Mononuclear cell (primary cell): ENCODE results near the genes SLC38A4, ANP32D, C12orf54 and ADCY6.

DNA sequence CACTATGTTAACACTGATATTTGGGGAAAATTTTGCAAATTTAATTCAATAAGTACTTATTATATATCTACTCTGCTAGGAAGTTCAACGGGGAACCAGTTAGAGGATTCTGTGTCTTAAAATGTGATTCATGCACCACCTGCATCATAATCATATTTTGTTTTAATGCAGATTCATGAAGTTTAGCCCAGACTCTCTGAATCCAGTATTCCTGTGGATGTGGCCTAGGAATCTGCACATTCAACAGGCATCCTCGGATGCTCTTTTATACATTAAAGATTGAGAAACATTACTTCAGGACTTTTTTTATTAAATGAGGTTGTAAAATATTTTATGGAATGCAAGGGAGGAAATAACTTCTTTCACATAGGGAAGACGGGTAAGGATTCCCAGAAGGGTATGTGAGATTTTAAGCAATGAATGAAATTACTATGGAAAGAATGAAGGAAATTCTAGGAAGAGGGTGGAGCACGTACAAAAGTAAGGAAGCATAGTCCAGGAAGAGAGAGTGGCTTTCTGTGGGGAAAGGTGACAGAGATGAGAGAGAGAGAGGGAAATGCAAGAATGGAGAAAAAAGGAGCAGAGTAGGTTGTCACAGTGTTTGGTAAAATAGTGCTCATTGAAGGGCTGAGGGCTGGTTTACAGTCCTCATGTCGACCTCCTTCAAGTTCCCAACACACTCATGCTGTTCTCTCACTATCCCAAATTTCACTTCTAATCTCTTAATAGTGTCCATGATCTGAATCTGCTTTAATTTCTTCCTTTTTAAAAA is 138.6 kb downstream of the SLC38A4 start:
- RRBS = no CpG with 5 or more reads among the region's 5 CpGs

DNA sequence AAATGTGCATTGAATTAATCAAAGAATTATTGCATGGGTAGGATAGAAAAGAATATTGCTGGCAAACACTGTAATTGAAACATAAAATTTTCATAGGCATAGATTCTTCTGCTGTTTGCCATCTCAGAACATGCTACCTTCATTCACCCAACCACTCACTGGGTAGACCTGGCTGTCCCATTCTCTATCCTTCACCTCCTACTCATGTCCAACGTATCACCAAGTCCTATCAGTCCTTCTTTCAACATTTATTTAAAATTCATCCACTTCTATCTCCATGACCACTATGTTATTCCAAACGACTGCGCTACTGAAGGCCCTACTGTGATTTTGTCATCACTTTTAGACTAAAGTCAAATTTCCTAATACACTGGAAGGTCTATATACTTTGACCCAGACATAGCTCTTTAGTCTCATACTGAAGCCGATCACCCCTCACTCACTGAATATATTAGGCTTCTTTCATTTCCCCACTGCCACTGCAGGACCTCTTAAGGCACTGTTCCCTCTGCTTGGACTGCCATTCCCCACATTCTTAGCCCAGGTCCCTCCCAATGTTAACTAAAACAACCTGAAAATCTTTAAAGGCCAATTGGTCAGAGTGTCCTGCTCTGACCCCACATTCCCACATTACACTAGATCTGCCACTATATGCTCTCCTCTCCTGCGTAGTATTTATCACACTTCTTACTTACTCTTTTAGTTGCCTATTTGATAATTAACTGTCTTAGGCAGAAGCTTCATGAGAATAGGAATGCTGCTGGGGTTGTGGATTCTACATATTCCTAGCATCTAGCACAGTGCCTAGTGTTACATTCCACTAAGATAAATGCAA is 25.6 kb downstream of the SLC38A4 start:
- RRBS = no CpG with 5 or more reads among the region's 5 CpGs

DNA sequence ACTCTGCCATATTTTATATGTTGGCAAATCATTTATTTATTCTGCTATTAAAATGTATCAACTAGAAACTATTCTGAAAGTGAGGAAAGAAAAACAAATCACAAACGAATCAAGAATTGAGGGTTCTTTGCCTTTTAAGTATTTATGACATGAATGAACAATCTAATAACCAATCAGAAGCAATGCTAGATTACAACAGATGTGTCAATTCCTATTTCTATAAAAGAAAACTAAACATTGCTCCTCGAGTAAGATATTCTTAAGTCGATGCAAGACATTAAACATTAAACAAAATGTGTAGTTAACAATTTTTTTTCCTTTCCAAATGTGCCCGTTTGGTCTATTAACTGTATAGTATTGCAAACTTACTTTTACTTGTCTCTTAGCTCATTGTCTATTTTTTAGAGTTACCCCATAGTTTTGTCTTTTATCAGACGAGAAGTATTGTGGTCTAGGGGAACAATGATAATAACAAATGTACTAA is 21.4 kb downstream of the SLC38A4 start:
- RRBS = no CpG with 5 or more reads among the region's 5 CpGs

GRCh38 chr12:46825859-46826402 is at the start of gene SLC38A4:
Gene SLC38A4 (minus strand): TSS chr12:46825997.
- RRBS = no CpG with 5 or more reads among the region's 23 CpGs

GRCh38 chr12:47216025-47216771 is 136.4 kb upstream of the AMIGO2 start:
- RRBS = no CpG with 5 or more reads among the region's 10 CpGs

DNA sequence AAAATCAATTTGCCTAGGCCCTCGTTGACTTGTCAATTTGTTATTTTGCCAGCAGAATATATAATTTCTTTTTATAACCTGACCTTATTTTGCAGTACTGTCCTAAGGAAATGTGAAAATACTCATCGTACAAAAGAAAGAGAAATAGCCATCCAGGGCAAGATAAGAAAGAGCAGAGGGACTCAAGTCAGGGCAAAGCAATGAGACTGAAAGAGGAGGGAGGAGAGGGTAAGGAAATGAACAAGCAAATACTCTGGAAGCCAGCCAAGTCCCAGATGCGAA is 312.9 kb downstream of the RPAP3 start:
- RRBS = no CpG with 5 or more reads among the region's 3 CpGs

GRCh38 chr12:47757816-47758062 is 941 bp downstream of the RAPGEF3 start:
- RRBS = no CpG with 5 or more reads among the region's 9 CpGs

GRCh38 chr12:47758063-47758505 is 596 bp downstream of the RAPGEF3 start:
- RRBS = no CpG with 5 or more reads among the region's 8 CpGs

- RRBS = no CpG with 5 or more reads among the region's 5 CpGs
Observed at GRCh38 chr12:48037802-48038302, 33.6 kb upstream of the COL2A1 start.

GRCh38 chr12:48106464-48106640 is 473 bp upstream of the SENP1 start:
- RRBS = no CpG with 5 or more reads among the region's 5 CpGs

- RRBS = no CpG with 5 or more reads among the region's 24 CpGs
Observed at GRCh38 chr12:48184281-48184566, 780 bp downstream of the CCDC184 start.

DNA sequence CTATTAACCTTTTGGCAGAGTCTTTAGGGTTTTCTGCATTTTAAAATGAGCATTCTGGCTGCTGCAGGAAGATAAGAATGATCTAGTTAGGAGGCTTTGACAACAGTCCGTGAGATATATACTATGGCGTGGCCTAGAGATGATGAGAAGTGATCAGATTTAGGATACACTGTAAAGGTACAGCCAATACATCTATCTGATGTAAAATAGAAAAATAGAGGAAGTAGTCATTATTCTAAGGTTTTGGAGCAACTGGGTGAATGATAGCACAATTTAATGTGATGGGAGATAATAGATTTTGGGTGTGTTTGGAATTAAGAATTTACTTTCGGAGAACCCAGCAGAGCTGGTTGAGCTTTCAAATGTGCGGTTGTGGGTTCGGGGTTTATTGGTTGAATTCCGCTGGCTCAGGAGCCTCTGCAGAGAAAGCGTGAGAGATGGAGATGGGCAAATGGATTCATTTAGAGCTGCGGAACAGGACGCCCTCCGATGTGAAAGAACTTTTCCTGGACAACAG is at the start of gene ANP32D:
Gene ANP32D, plus strand, starts transcription at position 332 of the 517 bp plus-strand sequence.
- RRBS = no CpG with 5 or more reads among the region's 10 CpGs

DNA sequence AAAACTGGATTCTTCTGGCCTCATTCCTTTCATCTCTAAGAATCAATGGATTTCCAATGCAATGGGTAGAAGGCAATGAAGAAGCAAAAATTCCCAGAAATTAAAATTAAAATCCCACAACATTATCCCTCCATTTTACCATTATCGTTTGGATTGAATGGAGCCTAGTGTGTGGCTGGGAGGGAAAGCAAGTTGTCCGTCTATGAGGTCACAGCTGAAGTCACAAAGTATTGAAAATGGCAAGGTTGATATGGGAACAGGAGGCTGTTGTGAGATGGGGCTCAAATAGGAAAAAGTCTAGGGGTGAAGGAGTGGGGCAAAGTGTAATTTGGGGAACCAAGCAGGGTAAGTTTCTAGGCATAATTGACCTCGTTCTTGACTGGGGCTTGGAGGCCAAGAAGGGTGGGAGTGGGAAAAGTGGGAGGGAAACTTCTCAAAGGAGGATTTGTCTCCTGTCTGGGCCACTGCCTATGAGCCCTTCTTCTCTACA is at the start of gene C12orf54:
Gene C12orf54, plus strand, starts transcription at position 267 of the 490 bp plus-strand sequence.
- RRBS = no CpG with 5 or more reads among the region's 3 CpGs

DNA sequence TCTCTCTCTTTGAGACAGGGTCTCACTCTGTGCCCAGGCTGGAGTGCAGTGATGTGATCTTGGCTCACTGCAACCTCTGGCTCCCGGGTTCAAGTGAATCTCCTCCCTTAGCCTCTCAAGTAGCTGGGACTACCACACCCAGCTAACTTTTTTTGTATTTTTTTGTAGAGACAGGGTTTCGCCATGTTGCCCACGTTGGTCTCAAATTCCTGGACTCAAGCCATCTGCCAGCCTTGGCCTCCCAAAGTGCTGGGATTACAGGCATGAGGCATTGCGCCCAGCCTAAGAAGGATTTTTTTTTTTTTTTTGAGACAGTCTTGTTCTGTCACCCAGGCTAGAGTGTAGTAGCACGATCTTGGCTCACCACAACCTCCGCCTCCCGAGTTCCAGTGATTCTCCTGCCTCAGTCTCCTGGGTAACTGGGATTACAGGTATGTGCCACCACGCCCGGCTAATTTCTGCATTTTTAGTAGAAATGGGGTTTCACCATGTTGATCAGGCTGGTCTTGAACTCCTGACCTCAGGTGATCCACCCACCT is 7.2 kb downstream of the C12orf54 start:
- RRBS = no CpG with 5 or more reads among the region's 9 CpGs

DNA sequence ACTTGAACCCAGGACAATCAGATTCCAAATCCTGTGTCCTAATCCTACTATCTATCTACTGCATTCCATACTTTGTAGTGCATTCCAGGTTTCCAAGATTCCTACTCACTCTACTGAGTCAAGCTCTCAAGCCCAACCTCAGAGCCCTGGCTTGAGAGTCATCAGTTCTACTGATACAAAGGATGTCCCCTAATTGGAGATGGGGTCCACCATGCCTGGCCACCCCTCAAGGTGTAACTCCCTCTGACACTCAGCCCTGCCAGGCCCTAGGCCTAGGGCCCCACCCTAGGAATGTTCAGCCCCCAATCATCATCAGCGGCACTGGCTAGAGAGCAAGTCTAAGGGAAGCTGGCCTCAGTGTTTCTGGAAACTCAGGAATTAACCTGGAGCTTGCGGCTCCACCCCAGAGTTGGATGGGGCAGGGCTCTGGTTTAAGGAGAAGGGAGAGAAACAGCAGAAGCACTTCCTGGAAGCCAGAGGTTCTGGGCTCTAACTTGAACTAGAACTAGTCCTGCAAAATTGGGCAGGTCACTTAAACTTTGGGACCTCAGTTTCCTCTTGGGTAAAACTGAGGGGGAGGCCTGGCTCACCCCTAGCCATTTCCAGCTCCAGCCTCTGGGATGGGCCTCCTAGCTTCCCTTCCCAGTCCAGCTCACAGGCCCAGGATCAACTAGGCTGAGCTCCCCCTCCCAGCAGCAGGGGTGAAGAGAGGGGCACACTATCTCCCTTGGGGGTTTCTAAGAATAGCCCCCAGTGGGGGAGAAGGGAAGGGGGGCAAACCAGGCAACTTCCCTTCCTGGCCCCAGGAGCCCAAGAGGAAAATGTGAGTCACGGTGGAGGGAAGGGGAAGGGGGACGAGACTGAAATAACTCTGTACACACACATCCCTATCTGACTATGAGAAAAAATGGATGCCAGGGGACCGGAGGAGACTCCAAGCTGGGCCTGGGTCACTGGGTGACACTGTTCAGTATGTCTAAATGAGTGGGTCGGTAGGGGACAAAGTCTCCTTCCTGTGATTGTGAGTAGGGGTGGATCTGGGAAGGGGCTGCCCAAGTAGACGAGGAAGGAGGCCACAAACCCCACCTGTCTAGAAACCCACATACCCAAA is 9.2 kb downstream of the ADCY6 start:
- RRBS = no CpG with 5 or more reads among the region's 7 CpGs

GRCh38 chr12:48787654-48788447 is 1.0 kb downstream of the ADCY6 start:
- RRBS = no CpG with 5 or more reads among the region's 11 CpGs

GRCh38 chr12:48788448-48789249 is at the start of gene ADCY6:
Gene ADCY6 (minus strand): TSS chr12:48789089.
- RRBS = 4% methylated on average over 49 of the region's 73 CpGs

GRCh38 chr12:48789250-48790073 is 573 bp upstream of the ADCY6 start:
- RRBS = under 1% methylated on average over 12 of the region's 45 CpGs

- RRBS = no CpG with 5 or more reads among the region's 7 CpGs
Observed at GRCh38 chr12:48810774-48811641, 7.3 kb upstream of the CACNB3 start.

- RRBS = 3% methylated on average over 16 of the region's 42 CpGs
Observed at GRCh38 chr12:48814613-48815077, 3.7 kb upstream of the CACNB3 start.